ENCODE measurements around a stretch of chr1.

GRCh38 chr1:31444591-31445162 is 31.7 kb downstream of the SERINC2 start:
- PRO-cap, result no peak

DNA sequence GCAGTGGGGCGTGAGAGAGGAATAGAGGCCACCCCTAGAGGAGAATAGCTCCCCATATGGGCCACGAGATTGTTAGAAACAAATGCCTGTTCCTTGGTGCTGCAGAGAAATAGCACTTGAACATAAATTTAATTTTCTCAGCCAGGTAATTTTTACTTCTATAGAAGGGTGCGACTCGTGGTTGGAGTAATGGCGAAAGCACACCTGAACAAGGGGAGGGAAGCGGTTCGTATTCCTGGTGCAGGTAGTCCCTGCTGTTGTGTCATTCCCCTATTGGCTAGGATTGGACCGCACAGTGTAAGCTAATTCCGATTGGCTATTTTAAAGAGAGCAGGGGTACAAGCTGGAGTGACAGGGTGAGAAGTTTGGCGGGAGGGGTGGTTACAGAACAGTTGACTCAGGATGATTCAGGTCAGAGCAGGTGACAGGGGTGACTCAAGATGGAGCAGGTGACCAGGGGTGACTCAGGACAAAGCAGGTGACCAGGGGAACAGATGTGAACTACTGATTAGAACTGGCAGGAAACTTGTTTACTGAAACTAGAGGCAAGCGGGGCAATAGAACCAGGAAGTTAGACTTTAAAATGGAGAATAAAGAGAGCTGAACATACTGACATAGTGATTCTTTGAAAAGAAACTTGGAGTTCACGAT is 58.4 kb downstream of the SERINC2 start:
- PRO-cap, result no peak

DNA sequence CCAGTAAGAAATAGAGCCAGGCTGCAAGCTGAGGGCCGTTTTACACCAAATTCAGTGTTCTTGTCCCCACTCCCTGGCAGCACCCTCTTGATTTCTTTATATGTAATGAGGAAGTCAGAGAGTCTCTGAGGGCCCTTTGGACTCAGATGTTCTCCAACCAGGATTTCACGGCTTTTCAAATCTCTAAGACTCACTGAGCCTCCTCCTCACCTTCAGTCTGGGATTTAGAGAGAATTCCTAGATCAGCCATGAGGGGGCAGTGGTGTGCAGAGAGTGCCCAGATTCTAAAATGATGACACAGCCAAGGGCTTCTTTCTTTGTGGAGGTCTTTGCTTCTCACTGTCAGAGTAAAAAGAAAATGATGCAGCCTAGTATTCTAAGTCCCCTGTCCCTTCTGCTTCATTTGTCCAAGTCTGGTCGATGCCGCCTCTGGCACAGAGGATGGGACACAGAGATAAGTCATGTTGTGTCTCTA is 12.3 kb upstream of the TINAGL1 start:
- PRO-cap, result no peak

DNA sequence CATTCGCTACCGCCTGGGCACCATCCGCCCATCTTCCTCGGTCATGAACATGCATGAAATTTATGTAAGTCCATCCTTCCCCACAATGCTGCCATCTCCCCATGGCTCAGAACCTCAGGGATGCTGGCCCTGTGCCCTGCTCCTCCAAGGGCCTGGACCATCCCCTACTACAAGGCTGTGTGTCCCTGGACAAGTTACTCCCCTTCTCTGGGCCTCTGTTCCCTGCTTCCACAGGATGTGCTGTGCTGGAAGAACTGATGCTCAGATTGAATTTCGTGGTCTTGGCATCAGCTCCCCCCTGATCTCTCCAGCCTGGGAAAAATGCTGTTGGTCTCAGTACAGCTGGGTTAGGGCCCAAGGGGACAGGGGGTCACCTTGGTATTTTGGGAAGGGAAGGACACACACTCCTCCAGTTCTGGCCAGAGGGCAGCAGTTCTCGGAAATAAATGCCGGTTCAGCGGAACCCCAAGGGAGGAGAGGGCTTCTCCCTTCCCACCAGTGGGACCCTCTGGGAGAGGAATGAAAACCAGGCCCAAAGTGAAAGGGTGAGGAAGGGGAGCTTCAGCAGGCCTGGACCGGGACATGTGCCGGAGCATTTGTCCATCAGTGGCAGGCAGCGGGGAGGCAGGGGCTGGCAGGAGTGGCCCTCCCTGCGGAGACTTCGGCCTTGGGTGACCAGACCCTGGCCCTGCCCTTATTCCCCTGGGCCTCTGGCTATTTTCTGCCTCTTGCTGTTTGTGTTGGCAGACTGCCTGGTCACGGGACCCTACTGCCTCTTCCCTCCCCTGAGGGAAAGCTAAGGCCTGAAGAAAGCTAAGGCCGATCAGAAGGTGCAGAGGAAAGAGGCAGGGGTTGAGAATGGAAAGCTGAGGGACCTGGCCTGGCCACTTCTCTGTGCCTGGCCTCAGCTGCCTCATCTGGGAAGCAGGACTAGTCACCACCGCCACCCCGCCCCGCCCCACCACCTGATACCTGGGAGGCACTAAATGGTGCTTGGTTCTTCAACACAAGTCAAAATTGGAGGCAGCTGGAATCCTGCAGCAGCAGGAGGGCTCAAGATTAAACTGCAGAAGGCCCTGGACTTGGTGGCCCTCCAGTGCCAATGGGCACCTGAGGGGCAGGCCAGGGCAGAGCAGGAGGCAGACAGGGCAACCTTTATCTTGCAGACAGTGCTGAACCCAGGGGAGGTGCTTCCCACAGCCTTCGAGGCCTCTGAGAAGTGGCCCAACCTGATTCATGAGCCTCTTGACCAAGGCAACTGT is 7.6 kb downstream of the TINAGL1 start:
- PRO-cap, result no peak

GRCh38 chr1:31617250-31617526 is 301 bp upstream of the HCRTR1 start:
- PRO-cap, result no peak

DNA sequence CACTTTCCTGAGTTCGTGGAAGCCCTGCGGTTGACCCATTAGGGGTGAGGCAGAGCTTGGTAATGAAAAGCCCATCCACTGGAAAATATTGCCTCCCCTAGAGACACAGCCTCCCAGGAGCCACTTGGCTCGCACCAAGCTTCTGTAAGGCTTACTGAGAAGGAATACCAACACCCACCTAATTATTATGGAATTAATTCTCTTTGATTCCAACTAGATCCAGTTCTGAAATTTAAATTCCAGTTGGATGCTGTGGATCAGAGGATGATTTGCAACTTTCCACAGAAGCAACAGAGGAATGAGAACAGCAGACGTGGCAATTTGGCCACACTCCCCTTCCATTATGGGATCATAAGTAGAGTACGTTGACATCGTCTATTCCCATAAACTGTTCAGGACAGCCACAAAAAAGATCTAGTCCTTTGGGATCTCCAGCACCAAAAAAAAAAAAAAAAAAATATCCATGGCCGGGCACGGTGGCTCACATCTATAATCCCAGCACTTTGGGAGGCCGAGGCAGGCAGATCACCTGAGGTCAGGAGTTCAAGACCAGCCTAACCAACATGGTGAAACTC is 4.2 kb upstream of the PEF1 start:
- PRO-cap, result no peak

GRCh38 chr1:31702057-31702396 is 1.8 kb downstream of the COL16A1 start:
- PRO-cap, result no peak

GRCh38 chr1:31703309-31703769 is 478 bp downstream of the COL16A1 start:
- PRO-cap, result no peak

GRCh38 chr1:31714271-31715454 is 10.8 kb upstream of the COL16A1 start:
- PRO-cap, result bidirectional peak, plus-strand start at chr1:31715384, minus-strand start at chr1:31715282

- PRO-cap, result no peak
These were observed 11.7 kb upstream of the COL16A1 start for GRCh38 chr1:31715455-31715910.

DNA sequence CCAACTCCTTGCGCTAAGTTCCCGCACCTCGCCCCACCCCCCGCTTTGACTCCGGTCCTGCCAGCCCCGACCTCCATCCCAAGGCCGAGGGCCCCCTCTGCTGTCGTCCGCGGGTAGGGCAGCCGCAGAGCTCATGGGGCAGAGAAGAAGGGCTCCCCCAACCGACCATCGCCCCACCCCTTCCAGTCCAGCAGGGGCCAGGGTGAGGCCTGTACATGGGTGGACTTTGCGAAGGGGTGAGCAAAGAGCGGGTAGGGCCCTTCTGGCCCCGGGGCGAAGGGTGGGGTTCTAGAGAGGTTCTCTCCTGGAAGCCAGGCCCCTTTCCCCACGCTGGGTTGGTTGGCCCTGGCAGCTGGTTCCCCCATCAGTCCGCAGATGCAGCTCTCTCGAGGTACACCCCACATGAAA is 25.1 kb upstream of the ADGRB2 start:
- PRO-cap, result no peak

DNA sequence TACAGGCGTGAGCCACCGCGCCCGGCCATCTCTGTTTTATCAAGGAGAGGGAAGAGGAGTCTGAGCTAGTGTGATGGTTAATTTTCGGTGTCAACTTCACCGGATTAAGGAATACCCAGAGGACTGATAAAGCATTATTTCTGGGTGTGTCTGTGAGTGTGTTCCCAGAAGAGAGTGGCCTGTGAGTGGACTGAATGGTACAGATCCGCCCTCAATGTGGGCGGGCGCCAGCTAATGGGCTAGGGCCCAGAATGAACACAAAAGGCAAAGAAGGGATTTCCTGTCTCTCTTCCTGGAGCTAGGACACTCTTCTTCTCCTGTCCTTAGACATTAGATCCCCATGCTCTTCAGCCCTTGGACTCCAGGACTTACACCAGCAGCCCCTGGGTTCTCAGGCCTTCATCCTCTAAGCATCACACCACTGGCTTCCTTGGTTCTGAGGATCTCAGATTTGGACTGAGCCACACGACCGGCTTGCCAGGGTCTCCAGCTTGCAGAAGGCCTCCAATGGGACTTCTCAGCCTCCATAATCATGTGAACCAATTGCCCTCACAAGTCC is 4.6 kb upstream of the KHDRBS1 start:
- PRO-cap, result no peak

GRCh38 chr1:32031336-32031889 is 17.7 kb downstream of the KHDRBS1 start:
- PRO-cap, result no peak

DNA sequence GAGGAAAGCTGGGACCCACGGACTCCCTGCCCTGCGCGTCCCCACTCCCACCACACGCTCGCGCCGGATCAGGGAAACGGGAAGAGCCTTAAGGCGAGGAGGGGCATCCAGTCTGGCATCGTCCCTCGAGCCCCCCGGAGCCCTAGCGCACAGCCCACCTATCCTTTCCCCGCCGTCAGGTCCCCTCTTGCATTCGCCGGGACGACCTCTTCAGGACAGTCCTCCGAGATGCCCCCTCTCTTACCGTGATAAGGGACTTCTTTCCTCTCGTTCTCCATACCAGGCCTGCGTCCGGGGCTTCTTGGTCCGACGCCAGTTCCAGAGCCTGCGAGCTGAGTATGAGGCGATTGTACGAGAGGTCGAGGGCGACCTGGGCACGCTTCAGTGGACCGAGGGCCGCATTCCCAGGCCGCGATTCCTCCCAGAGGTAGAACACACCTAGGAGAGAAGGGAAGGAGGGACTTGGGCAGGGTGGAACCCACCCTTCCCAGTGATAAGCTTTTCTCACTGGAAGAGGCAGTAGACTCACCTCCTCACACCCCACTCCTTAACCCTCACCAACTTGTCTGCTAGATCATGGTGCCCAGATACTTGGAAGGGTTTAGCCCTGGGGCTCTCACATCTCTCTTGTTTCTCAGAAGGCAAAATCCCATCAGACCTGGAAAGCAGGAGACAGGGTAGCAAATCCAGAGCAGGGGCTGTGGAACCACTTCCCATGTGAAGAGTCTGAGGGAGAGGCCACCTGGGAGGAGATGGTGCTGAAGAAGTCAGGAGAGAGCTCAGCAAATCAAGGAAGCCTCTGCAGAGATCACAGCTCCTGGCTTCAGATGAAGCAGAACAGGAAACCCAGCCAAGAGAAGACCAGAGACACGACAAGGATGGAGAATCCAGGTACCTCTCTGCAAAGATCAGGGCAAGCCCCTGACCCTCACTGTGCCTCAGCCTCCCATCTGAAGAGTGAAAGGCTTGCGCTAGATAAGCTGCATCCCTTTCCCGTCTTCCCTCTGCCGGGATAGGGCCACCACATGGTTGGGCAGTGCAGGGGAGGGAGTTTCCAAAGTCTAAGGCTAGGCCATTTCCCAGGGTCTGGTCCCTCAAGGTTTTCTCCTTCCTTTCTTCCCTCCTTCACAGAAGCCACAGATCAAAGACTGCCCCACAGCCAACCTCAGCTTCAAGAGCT is 790 bp downstream of the IQCC start:
- PRO-cap, result no peak

DNA sequence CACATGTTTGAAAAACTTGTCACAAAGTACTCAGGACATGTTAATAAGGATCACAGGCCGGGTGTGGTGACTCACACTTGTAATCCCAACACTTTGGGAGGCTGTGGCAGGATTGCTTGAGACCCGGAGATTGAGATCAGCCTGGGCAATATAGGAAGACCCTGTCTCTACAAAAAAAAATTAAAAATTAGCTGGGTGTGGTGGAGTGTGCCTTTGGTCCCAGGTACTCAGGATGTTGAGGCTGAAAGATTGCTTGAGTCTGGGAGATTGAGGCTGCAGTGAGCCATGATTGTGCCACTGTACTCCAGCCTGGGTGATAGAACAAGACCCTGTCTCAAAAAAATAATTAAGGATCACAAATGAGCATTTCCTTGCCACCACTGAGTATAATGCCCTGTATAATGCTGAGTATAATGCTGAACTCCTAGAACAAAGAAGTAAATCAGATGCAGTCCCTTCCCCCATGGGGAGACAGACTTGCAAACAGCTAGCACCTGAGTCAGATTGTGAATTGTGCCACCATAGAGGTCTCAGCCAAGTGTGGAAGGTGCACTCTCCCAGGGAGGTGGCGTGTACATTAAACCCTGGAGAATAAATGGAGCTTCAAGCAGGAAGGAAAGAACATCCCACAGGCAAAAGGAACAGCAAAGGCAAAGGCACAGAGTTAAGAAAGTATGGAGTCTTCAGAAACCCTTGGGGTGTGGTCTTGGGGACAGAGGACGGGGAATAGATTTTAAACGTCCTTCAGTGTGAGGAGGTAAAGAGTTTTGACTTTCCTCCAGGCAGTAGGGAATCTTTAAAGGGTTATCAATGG is 5.4 kb downstream of the EIF3I start:
- PRO-cap, result no peak

DNA sequence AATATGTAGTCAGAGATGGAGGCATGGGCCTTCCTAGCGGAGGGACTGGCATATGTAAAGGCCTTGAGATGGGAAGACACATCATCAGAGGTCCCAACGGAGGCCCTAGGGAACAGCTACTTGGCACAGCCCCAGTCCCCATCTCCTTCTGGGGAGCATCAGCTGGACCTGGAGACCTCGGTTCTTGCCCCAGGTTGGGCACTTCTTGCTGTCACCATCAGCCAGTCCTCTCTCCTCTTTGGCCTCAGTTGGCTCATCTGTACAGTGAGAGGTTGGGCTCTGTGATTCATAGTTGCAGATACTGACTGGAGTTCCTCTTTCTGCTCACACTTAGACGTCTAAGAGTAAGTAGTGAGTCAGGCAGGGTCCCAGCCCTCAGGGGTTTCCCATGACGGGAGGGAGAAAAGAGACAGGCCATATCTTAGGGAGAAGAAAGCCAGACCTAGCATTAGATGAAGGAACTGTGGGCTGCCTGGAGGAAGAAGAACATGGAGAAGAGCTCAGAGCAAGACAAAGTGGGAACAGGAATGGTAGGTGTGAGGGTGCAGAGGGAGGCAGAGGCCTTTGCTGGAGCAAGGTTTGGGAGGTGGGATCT is 3.5 kb upstream of the MARCKSL1 start:
- PRO-cap, result no peak

DNA sequence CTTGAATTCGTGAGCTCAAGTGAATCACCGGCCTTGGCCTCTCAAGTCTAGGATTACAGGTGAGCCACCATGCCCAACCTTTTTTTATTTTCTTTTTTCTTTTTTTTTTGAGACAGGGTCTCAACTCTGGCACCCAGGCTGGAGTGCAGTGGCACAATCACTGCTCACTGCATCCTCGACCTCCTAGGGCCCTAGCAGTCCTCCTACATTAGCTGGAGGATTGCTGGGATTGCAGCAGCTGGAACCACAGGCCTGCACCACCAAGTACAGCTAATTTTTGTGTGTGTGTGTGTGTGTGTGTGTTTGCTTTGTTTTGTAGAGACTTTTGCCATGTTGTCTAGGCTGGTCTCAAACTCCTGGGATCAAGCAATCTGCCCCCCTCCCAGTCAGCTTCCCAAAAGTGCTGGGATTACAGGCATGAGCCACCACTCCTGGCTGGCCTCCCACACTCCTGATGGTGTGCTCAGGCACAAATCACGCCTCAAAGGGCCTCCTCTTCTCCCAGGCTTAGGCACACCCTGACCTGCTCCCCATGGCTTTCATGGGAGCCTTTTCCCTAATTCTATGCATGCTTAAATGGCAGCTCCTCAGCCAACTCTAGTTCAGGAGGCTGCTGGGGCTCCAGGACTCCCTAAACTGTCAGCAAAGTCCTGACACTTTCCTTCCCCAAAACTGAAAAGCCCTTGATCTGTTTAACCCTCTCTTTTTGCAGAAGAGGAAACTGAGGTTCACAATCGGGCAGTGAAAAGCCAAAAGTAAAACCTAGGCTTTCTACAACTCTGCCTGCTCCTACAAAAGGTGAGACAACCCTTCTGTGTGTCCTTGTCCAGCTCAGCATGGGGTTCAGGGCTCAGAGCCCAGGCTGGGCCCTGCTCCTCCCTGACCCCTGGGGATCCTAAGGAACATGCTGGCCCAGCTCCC is 9.3 kb downstream of the FAM229A start:
- PRO-cap, result no peak

DNA sequence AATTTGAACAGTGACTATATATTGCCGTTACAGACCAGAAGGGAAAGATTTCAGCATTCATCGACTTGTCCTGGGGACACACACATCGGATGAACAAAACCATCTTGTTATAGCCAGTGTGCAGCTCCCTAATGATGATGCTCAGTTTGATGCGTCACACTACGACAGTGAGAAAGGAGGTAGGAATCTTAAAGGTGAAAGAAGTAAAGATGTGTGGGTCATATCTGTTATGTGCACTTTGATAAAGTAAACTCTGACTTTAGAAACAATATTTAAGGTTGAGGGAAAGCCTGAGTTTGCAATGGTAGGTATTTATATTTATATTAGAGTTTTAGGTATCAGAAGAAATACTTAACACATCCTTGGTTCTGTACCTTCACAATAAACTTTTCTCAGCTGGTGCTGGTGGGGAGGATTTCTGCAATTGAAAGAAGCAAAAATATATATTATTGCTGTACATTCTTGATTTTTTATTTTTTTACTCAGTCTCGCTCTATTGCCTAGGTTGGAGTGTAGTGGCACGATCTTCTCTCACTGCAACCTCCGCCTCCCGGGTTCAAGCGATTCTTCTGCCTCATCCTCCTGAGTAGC is 6.5 kb downstream of the RBBP4 start:
- PRO-cap, result no peak

DNA sequence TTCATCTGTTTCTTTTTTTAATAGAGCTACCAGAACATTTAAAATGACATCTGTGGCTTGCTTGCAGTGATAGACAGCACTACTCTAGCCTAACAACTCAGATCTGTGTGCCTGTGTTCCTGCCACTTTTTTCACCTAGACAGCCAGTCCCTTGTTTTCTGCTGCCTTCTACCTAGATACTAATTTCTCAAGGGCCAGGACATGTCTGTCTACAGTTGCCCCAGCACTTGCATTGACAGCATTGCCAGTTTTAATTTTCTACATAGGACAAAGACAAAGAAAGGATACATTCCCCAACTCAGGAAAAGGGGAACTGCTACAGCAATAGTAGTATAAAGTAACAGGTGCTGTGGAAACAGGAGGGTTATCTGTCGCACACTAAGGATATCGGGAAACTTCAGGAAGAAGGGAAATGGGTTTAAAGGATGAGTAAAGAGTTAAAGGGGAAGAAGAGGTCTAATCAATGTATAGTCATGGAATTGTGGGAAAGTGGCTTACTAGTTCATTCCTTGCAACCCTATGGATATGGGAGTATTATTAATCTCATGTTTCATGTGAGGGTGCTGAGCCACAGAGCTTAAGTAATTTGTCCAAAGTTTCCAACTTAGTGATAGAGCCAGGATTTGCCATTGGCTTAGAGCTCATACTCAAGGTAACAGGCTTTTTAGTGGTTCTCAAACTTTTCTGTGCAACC is 16.2 kb downstream of the SYNC start:
- PRO-cap, result no peak

DNA sequence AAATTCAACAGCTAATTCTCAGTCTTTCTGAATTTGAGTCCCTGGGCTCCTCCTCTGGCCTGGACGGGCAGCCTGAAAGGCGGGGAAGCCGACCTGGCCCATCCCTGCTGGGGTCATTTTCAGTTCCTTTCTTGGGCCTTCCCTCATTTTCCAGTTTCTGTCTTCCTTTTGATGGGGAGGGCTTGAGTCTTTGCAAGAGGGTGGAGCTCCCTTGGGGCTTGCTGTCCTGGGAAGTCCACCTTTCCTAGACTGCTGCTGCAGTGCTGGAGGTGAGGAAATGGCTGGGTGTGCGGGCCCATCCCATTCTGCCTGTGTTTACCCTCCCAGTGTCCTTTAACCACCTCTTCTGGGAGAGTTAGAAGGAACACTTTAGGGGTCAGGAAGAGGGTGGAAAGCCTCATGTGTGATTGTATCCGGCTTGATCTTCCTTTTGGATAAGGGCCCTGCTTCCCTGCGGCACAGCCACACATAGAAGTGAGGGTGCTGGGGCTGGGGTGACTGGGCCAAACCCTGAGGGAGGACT is 1.4 kb downstream of the KIAA1522 start:
- PRO-cap, result no peak